ENCODE data around the gene PRSS16.

GRCh38 chr6:26448027-26448475 lies 7.7 kb downstream of the BTN3A3 start:
- RRBS = no CpG with 5 or more reads among the region's 10 CpGs

DNA sequence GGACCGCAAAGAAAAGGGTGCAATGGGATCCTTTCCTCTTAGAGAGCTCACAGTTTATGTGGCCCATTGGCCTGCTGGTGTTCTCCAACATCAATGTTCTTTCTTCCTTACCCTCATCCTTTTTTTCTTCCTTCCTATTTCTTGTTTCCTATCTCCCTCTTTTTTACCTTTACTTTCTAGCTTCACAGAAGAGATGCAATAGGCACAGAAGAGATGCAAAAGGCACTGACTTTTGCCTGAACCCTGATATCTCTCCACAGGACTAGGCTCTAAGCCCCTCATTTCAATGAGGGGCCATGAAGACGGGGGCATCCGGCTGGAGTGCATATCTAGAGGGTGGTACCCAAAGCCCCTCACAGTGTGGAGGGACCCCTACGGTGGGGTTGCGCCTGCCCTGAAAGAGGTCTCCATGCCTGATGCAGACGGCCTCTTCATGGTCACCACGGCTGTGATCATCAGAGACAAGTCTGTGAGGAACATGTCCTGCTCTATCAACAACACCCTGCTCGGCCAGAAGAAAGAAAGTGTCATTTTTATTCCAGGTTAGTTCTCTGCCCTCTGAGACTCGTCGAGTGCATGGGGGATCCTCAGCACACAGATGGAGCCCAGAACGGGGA lies 5.3 kb downstream of the BTN2A1 start:
- RRBS = no CpG with 5 or more reads among the region's 11 CpGs

DNA sequence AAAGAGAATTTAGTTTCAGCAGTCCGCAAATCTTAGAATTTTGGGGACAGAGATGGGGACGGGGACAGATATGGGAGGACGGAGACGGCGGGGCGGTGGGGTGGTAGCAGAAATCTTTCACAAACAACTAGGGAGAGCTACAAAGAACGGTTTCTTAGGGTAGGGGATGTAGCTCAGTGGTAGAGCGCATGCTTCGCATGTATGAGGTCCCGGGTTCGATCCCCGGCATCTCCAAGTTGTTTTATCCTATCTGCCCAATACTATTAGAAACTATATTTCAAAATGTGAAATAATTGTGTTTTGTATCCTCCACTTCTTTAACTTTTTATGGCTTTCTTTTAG lies 15.1 kb downstream of the HMGN4 start:
- RRBS = no CpG with 5 or more reads among the region's 12 CpGs

DNA sequence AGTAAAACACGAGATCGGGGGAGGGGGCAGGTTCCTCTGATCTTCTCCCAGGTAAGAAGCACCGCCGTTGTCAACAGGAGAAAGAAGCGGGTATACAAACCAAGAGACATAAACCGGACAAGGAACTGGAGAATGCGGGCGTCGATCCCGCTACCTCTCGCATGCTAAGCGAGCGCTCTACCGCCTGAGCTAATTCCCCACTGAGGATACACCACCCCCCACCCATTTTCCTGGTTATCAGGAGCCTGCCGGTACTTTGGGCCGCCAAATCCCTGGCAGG lies 111.3 kb upstream of the ZNF322 start:
- RRBS = no CpG with 5 or more reads among the region's 16 CpGs

DNA sequence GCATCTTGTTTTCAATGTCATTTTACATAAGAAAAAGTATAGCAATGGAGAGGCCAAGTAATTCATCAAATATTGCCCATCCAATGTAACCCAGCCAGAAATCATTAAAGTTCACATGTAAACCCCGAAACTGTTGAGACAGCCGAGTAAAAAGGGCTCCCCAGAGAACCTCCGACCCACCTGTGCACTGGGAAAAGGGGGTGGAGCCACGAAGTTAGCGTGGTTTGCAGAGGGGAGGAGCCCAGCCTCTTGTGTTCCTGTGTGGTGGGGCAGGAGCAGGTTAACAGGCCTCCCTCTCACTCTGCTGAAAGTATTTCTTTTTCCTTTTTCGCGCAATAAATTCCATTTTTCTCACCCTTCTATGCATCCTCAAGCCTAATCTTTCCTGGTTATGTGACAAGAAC lies 54.0 kb downstream of the H2BC11 start:
- RRBS = no CpG with 5 or more reads among the region's 7 CpGs

GRCh38 chr6:27096922-27097764 lies 35.5 kb downstream of the H2BC11 start:
- RRBS = no CpG with 5 or more reads among the region's 43 CpGs

DNA sequence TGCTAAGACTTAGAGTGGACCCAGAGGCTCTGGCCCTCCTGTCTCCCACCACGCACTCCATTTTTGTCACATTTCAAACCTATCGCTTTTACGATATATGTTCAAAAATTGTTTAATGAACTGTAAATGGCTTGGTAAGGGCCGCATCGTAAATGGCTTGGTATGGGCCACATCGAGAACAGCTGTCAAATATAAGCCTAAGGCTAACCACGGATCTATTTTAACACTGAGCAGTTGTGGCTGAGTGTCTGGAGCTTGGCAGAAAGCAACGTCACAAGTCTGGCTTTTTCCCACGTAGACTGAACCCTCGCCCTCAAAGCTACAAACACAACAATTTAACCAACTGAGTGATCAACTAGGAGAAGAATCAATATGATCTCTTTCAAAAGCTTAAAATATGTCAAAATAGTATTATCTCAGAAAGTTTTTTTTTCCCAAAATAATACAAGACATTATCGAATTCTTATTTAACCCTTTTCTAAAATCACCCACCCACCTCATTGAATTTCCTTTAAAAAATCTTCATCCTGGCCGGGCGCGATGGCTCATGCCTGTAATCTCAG lies 29.2 kb downstream of the H2AC12 start:
- RRBS = no CpG with 5 or more reads among the region's 14 CpGs

DNA sequence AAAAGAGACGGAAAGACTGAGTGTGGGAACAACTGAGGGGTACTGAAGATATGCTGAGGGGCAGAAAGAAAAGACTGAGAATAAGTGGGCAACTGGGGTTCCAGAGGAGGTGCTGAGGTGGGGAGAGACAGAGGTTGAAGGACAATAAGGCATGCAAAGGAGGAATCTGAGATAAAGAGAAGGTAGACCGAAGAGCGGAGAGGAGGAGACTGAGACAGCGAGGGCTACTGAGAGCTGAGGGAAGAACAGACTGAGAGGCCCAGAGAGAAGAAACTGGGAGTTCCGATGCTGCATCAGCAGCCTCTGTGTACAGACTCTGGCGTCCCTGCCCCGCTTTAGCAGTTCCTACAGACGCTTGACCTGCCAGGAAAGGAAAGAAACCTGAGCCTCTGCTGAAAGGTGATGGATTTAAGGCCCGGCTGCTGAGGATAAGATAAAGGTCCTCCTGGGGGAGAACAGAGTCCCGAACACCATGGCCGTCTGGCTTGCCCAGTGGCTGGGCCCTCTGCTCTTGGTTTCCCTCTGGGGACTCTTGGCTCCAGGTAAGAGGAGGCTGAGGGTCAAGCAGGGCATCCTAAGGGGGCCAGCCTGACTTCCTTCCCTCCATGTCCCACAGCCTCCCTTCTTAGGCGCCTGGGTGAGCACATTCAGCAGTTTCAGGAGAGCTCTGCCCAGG lies at the start of gene PRSS16:
TSS of gene PRSS16 (plus strand) at position 436 of the 676 bp plus-strand sequence.
- RRBS = no CpG with 5 or more reads among the region's 12 CpGs

GRCh38 chr6:27280551-27280918 lies 31.5 kb downstream of the POM121L2 start:
- RRBS = 10% methylated on average over 7 of the region's 8 CpGs

DNA sequence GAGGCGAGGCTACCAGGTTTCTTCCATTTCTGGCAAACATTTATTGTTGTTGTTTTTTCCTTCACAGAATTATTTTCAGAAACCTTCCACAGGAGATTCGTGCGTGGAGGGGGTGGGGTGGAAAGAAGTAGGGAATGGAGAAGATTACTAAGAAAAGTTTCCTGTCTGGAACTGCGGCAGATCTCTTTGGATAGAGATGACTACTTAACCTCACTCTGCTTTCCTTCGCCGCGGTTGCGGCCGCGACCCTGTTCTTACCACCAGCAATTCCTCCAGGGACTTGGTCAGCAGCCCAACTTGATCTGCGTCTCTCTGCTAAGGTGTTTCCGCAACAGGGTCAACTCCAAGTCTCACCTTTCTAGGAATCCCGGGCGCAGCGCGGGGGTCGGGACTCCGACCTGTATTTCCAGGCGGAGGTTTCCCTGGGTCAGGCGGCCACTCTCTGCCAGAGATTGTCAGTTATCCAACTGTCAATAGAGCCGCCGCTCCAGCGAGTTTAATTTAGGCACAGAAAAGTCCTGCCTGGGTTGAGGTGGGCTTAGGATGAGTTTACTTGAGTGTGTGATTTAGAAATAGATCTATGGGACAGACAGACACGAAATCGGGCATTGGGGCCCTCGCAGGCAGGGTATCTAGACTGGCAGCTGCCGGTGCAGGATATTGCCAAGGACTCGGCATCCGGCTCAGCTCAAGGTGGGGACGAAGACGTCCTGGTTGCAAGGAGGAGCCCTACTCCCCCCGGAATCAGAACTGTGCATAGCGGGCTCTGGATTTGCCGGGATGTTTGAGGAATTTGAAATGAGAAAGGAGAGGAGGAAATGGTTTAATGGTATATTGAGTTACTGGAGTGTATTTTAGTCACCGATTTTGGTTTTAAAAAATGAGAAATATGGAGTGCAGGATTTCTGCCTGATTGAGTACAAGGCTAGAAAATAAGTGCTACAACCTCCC lies 23.9 kb downstream of the POM121L2 start:
- RRBS = 9% methylated on average over 5 of the region's 35 CpGs

- RRBS = no CpG with 5 or more reads among the region's 17 CpGs
Measured at GRCh38 chr6:27293758-27294231, 18.3 kb downstream of the POM121L2 start.

- RRBS = no CpG with 5 or more reads among the region's 7 CpGs
Measured at GRCh38 chr6:27375597-27376136, 12.9 kb upstream of the ZNF391 start.

GRCh38 chr6:27472074-27472604 lies 766 bp downstream of the ZNF184 start:
- RRBS = no CpG with 5 or more reads among the region's 16 CpGs

GRCh38 chr6:27547471-27548149 lies 74.7 kb upstream of the ZNF184 start:
- RRBS = no CpG with 5 or more reads among the region's 17 CpGs

GRCh38 chr6:27565634-27566909 lies 93.2 kb upstream of the ZNF184 start:
- RRBS = 8% methylated on average over 5 of the region's 47 CpGs

GRCh38 chr6:27575954-27576244 lies 103.0 kb upstream of the ZNF184 start:
- RRBS = no CpG with 5 or more reads among the region's 5 CpGs

DNA sequence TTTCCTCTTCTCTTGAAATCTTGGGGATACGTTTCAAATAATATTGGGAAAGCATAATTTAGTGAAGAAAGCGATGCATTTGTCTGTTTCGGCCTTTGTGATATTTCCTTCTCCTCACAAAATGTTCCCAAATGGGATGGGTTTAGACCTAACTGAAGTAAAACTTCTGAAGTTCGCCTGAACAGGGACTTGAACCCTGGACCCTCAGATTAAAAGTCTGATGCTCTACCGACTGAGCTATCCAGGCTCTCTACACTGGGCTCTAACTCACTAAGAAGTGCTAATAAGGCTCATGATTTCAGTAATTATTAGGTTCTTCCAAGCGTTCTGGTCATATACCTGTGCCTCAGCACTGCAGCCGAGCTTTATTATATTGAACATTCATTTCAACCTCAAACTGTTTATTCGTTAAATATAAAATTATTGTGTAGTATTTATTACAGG lies 118.8 kb upstream of the ZNF184 start:
- RRBS = no CpG with 5 or more reads among the region's 8 CpGs

- RRBS = no CpG with 5 or more reads among the region's 16 CpGs
Measured at GRCh38 chr6:27602475-27602925, 129.6 kb upstream of the ZNF184 start.

DNA sequence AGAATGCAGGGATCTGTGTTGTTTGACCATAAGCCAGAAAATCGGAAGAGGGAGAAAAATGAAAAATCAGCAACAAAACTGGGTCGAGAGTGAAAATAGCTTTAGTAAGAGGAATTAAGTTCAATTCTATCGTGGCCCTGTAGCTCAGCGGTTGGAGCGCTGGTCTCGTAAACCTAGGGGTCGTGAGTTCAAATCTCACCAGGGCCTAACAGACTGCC lies 145.2 kb upstream of the ZNF184 start:
- RRBS = no CpG with 5 or more reads among the region's 7 CpGs

DNA sequence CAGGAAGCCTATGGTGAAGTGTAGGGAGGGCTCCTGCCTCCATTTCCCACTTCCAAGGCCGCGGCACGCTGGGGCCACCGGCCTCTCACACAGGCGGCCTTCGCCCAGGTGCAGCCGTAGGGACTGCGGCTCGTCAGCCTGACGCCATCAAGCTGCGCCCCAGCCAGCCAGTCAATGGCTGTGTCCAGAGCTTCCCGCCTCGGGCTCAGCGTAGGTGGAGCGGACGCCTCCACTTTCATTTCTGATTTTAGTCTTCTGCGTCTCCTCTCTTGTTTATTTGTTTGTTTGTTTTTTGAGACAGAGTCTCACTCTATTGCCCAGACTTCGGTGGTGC lies 69.4 kb downstream of the H2BC13 start:
- RRBS = no CpG with 5 or more reads among the region's 18 CpGs

Measured in pericardium (tissue), 1 donor.